Esophagus squamous epithelium (tissue), 4 donors: ENCODE measurements around the genes FXYD4 and WASHC2C.

DNA sequence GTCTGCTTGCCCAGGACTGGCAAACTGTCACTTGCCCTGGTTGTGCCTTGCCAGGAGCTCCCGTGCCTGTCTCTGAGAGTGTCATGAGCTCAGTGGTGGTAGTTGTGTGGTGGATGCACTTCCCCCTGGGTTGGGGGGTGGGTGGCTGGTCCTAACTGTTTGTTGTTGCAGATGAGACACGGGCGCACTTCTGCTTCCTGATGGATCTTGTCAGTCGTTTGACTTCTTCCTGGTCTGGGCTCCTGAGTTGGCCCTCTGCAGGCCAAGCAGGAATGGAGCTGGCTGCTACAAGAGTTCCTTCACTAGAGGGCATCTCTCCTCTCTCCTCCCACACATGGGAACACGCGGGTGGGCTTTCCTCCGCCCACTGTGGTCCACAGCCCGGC is 81.9 kb downstream of the BMS1 start:
- PRO-cap, result no peak
- RAMPAGE, long total RNA, 4 experiments, result no peak in any of the 4 experiments

DNA sequence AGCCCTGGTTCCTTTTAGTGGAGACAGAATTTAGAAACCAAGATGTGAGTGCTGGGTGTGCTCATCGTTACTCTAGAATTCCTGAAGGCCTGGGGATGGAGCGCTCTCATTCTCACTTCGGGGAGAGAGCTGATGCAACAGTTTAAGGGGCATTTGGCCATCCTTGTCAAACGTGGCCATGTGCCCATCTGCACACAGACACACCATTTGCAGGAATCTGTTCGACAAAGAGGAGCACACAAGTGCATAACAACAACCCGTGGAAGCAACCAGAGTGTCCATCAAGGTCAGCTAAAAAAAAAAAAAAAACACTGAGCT is 23.1 kb upstream of the RET start:
- PRO-cap, result no peak
- RAMPAGE, long total RNA, 4 experiments, result no peak in any of the 4 experiments

DNA sequence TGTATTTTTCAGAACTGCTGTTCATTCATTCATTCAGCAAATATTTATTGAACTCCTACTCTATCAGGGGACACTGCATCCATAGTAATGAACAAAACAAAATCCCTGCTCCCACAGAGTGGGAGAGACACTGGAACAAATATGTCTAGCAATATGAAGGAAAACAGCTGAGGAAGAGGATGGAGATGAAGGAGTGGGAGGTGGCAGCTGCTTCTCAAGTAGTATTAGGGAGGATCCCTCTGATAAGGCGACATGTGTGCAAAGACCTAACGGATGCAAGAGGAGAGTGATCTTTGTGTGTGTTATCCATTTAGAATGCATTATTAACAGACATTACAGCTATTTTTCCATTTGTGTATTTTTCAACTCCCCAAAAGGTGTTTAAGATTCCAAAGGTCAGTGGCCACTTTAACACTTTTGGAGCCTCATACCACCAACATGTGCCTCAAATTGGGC is 25.0 kb downstream of the CSGALNACT2 start:
- PRO-cap, result no peak
- RAMPAGE, long total RNA, 4 experiments, result no peak in any of the 4 experiments

DNA sequence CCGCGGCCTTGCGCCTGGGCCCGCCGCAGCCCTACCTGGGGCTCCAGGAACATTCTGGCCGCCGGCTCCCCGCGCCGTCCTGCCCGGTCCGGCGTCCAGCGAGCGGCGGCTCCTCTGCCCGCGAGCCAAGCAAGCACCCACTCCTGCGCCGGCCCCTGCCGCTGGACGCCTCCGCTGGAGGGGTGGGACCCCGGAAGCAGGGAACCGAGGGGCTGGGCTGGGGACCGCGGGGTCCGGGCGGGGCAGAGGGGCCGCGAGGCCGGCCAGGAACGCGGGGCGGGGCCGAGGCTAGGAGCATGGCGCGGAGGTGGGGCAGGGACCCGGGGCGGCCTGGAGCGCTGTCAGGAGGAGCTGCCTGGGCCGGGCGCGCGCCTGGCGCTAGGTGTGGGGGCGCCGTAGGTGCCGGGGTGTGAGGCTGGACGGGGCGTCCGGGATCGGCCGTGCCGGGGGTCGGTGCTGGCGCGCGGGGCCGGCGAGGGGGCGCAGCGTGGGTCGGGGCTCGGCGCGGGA is 37.2 kb downstream of the RASGEF1A start:
- PRO-cap, result no peak
- RAMPAGE, long total RNA, 4 experiments, result no peak in any of the 4 experiments

DNA sequence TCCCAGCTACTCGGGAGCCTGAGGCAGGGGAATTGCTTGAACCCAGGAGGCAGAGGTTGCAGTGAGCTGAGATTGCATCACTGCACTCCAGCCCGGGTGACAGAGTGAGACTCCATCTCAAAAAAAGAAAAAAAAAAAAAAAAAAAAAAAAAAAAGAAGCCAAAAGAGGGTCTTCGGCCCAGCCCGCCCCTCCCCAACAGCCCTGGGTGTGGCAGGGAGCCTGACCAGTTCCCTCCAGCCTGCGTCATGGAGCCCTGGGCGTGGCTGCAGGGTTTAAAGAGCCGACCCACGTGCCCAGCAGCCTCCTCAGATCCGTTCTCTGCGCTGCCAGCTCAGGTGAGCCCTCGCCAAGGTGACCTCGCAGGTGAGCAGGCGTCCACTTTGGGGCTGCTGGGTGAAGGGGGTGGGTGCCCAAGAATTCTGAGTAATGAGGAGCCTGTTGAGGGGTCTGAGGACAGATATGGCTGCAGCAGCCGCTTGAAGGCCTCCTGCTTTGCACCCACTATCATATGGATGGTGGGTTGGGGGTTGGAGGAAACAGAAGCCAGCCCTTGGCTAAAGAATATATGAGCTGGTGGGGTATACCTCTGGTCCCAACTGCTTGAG is at the start of gene FXYD4:
Gene FXYD4, plus strand, starts transcription at position 303 of the 606 bp plus-strand sequence.
- PRO-cap, result no peak
- RAMPAGE, long total RNA, 4 experiments, result no peak in any of the 4 experiments

- PRO-cap, result no peak
- RAMPAGE, long total RNA, 4 experiments, result no peak in any of the 4 experiments
Observed at GRCh38 chr10:43401191-43402102, 7.5 kb downstream of the HNRNPF start.

DNA sequence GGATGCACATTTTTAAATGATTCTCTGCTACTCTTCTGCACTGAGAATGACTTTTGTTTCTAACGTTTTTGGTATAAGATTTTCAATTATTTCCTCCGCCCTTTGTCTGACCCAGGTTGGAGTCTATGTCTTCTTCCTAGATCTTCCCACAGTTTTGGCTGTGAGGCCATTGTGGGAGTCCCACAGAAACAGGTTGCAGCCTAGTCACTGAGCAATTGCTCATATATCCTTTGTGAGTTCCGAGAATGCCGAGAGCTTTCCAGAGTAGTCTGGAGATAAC is 167.9 kb upstream of the ZNF32 start:
- PRO-cap, result no peak
- RAMPAGE, long total RNA, 4 experiments, result no peak in any of the 4 experiments

GRCh38 chr10:43824830-43825395 is 176.2 kb upstream of the ZNF32 start:
- PRO-cap, result bidirectional peak, plus-strand start at chr10:43825219, minus-strand start at chr10:43825107
- RAMPAGE, long total RNA, 4 experiments, result no peak in any of the 4 experiments

DNA sequence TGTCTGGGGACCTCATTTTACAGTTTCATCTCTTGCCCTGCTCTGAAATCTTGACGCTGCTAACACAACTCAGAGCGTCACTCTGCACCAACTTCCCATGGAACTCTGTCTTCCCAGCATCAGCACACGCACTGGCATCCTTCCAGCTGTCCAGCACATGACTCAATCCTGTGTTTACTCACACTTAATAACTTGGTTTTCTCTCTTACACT is 131.1 kb downstream of the CXCL12 start:
- PRO-cap, result no peak
- RAMPAGE, long total RNA, 4 experiments, result no peak in any of the 4 experiments

DNA sequence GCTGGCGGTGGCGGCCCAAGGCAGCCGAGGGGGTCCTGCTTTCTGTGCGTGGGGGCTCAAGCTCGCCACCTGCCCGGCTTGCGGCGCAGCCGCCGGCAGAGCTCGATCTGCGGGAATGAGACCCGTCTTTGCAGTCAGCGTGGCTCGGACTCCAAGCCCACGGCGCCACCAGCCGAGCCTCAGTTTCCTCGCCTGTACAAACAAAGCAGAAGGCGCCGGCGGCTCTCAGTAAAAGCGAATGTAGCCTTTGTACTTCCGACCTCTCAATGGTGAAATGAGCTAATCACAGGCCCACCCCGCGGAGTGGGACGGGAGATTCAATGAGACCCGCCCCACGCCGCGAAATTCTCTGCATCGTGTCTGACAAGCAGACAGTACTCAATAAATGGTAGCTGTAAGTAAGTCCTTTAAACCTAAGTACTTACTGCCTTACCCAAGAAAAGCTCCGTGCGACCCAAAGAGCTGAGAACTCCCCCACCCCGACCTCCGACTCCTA is 694 bp upstream of the CXCL12 start:
- PRO-cap, result unidirectional peak, minus-strand start at position 268 of the sequence
- RAMPAGE, long total RNA, 4 experiments, result no peak in any of the 4 experiments

GRCh38 chr10:44963829-44964780 is 4.5 kb downstream of the RASSF4 start:
- PRO-cap, result bidirectional peak, plus-strand start at chr10:44964493, minus-strand start at chr10:44964490
- RAMPAGE, long total RNA, 4 experiments, result no peak in any of the 4 experiments

GRCh38 chr10:44989831-44990680 is 10.7 kb upstream of the ZNF22 start:
- PRO-cap, result no peak
- RAMPAGE, long total RNA, 4 experiments, result no peak in any of the 4 experiments

- PRO-cap, result no peak
- RAMPAGE, long total RNA, 4 experiments, result no peak in any of the 4 experiments
Observed at GRCh38 chr10:45224295-45224888, 91.0 kb downstream of the OR13A1 start.

DNA sequence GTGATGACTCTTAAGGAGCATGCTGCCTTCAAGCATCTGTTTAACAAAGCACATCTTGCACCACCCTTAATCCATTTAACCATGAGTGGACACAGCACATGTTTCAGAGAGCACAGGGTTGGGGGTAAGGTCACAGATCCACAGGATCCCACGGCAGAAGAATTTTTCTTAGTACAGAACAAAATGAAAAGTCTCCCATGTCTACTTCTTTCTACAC is 14.8 kb upstream of the OR13A1 start:
- PRO-cap, result no peak
- RAMPAGE, long total RNA, 4 experiments, result no peak in any of the 4 experiments

DNA sequence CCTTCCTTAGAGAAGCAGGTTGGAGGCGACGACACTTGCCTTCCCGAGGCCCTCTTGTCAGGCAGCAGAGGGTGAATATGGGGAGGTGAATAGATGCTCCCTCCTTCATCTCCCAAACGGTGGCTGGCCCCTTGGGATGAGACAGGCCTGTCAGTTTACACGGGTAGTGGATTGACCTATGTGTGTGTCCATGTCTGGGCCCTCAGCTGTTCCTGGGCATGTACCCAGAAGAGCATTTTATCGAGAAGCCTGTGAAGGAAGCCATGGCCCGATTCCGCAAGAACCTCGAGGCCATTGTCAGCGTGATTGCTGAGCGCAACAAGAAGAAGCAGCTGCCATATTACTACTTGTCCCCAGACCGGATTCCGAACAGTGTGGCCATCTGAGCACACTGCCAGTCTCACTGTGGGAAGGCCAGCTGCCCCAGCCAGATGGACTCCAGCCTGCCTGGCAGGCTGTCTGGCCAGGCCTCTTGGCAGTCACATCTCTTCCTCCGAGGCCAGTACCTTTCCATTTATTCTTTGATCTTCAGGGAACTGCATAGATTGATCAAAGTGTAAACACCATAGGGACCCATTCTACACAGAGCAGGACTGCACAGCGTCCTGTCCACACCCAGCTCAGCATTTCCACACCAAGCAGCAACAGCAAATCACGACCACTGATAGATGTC is 71.4 kb downstream of the ALOX5 start:
- PRO-cap, result no peak
- RAMPAGE, long total RNA, 4 experiments, result no peak in any of the 4 experiments

DNA sequence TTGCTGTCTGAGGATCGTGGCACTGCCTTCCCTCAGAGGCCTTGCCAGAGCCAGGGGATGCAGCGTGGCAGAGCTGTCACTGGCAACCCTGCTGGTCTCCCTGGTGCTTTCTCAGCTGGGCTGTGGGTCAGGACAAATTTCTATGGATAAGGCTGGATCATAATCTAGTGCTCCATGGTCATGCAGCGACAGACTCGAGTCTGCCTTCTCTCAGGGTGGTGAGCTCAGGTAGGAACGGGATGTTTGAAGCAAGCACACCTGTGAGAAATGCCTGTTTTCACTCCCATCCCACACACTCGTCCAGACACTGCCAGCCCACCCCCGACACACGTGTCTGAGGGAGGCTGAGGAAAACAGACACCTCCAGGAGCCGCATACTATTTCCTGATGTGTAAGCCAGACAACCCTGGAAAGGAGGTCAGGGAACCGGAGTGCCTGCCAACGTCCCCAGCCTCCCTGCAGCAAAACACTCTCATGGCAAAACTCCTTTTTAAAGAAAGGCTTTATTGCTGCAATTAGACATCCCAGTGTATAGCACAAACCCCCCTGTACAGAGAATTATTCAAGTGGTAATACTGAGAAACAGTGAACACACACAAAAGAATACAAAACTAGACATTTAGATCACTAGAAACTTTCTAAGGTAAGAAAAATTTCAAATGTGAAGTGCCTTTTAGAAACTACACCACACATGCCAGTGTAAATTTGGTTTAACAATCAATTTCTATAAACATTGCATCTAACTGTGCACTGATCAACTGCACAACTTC is 80.3 kb downstream of the ALOX5 start:
- PRO-cap, result no peak
- RAMPAGE, long total RNA, 4 experiments, result no peak in any of the 4 experiments

GRCh38 chr10:45726639-45728022 is at the start of gene WASHC2C:
Gene WASHC2C (plus strand): TSS chr10:45727266.
- PRO-cap, result bidirectional peak, plus-strand start at chr10:45727222, minus-strand start at chr10:45727178
- RAMPAGE, long total RNA, 4 experiments, result start-site peak on the plus strand in 4 of 4 experiments, at chr10:45727214-45727280 at its widest, 286 to 850 reads per replicate

DNA sequence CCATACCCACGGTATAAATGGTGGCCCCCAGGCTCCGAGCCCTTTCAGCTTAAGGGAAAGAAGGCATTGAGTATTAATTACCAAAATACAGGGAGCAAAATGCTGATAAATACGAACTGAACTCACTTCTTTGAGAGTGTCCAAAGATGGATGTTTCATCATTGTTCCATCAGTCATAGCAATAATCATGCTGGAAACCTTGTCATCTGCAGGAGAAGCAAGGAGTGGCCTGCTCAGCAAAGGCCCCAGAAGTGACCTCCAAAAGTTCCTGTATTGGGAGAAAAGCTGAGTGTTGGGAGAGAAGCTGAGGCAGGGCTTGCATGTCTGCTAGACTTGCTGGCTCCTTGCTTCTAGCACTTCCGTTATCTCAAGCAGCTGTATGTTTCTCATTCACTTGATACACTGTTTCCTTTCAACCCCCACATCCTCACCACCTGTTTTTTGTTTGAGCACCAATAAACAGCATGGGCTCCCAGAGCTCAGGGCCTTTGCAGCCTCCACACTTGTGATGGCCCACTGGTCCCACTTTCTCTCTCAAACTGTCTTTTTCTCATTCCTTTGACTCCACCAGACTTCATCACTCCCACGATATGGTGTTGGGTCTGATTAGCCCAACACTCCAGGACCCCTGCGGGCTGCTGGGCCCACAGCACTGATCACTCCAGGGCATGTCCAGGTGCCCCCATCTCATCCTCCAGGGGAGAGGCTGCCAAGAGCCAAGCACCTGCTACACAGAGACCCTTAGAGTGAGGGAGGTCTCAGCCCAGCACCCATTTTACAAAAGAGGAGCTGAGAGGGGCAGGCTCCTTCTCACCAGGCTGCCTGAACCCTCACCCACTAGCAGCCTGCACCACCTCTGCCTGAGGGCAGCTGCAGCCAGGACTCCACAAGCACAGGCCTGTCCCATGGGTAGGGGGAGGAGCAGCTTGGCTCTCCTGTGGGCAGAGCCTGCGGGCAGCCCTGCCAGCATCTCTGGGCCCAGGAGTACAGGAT is 17.2 kb upstream of the ANTXRL start:
- PRO-cap, result no peak
- RAMPAGE, long total RNA, 4 experiments, result start-site peak on the minus strand in 1 of 4 experiments, centred at position 364 of the sequence, 5 reads per replicate

- PRO-cap, result unidirectional peak, minus-strand start at chr10:46283009; unidirectional peak, minus-strand start at chr10:46283081
- RAMPAGE, long total RNA, 4 experiments, result no peak in any of the 4 experiments
Observed at GRCh38 chr10:46282750-46283461, 3.9 kb upstream of the ANTXRL start.

GRCh38 chr10:46299526-46299968 is 12.8 kb downstream of the ANTXRL start:
- PRO-cap, result no peak
- RAMPAGE, long total RNA, 4 experiments, result no peak in any of the 4 experiments